Measurements from ENCODE around the genes SDHC, FCGR3A, FCRLB, DUSP12, ATF6 and RGS5.

GRCh38 chr1:161314059-161315428, at the start of gene SDHC:
Gene SDHC (plus strand): TSS chr1:161314381.
- PRO-cap: bidirectional peak, plus-strand start at chr1:161314381, minus-strand start at chr1:161314267; bidirectional peak, plus-strand start at chr1:161314875, minus-strand start at chr1:161314848
- CAGE, long polyA plus RNA: start-site peak on the plus strand at chr1:161314387-161314399, 32 and 33 reads in 2 replicates

DNA sequence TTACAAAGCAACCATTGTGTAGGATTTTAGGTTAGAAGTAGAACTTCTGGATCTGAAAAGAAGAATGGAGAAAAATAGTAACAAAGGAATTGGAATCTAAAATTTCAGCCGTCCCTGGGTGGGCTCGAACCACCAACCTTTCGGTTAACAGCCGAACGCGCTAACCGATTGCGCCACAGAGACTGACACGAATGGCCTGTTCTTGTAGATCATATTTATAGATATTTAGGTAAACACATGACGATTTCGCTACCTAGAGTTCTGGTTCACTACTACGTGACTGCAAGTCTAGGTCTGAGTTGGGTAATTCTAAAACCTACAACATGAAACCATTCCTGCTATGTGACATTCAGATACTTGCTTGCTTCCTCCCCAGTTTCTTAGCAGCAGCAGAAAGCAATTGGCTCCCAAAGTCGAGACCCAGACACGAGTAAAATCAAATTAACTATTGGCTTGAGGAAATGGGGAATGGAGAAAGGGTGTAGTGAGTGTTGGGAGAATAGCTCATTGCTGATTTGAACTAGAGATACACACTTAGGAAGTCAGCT, 60.4 kb upstream of the CFAP126 start:
- PRO-cap: unidirectional peak, minus-strand start at position 189 of the sequence
- CAGE, long polyA plus RNA: no peak

GRCh38 chr1:161511309-161511785, 6.1 kb downstream of the FCGR2A start:
- PRO-cap: no peak
- CAGE, long polyA plus RNA: no peak

GRCh38 chr1:161513030-161514159, 8.1 kb downstream of the FCGR2A start:
- PRO-cap: no peak
- CAGE, long polyA plus RNA: no peak

GRCh38 chr1:161549469-161550383, at the start of gene FCGR3A:
Gene FCGR3A (minus strand): TSS chr1:161549818.
- PRO-cap: no peak
- CAGE, long polyA plus RNA: no peak

- PRO-cap: no peak
- CAGE, long polyA plus RNA: no peak
Measured at GRCh38 chr1:161721263-161722364, at the start of gene FCRLB. Gene FCRLB (plus strand): TSS chr1:161721544.

- PRO-cap: bidirectional peak, plus-strand start at chr1:161749802, minus-strand start at chr1:161749825
- CAGE, long polyA plus RNA: start-site peak on the plus strand at chr1:161749768-161749822, 228 and 288 reads in 2 replicates
Measured at GRCh38 chr1:161749262-161749908, at the start of gene DUSP12. Gene DUSP12 (plus strand): TSS chr1:161749786.

- PRO-cap: bidirectional peak, plus-strand start at chr1:161766324, minus-strand start at chr1:161766147; bidirectional peak, plus-strand start at chr1:161766517, minus-strand start at chr1:161766488; bidirectional peak, plus-strand start at chr1:161766743, minus-strand start at chr1:161766742
- CAGE, long polyA plus RNA: start-site peak on the plus strand at chr1:161766319-161766358, 290 and 109 reads in 2 replicates
Measured at GRCh38 chr1:161765907-161767072, at the start of gene ATF6. Gene ATF6 (plus strand): TSS chr1:161766320.

- PRO-cap: no peak
- CAGE, long polyA plus RNA: no peak
Measured at GRCh38 chr1:161801918-161802269, 35.8 kb downstream of the ATF6 start.

- PRO-cap: no peak
- CAGE, long polyA plus RNA: no peak
Measured at GRCh38 chr1:161821212-161822259, 55.4 kb downstream of the ATF6 start.

DNA sequence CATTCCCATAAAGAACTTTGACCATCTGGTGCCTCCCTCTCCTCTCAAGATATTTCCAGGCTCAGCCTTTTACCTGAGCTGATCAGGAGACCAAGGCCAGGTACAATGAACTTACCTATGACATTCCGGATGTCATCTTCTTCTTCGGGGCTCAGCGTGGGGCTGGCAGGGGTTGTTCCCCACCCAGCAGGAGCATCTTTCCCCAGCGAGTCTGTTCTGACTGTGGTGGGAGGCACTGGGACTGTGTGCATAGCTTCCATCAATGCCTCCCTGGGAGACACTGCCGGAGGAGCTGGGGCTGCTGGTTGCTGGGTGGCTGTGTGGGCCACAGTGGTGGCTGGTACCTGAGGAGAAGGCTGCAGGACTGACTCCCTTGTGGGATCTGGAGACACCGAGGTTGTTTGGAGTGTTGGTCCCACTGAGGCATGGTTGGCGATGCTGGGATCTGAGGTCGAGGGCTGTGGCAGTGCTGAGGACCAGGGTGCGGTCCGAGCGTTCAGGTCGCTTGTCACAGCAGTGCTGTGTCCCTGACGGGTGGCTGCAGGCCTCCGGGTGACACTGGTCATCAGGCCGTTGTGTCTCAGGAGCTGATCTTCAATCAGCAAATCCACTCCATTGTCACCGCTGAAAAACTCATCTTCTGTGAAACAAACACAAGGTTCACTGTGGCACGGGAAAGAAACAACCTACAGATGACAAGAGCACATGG, 25.8 kb downstream of the OLFML2B start:
- PRO-cap: no peak
- CAGE, long polyA plus RNA: no peak

GRCh38 chr1:162019649-162020556, 3.8 kb downstream of the OLFML2B start:
- PRO-cap: no peak
- CAGE, long polyA plus RNA: no peak

- PRO-cap: no peak
- CAGE, long polyA plus RNA: no peak
Measured at GRCh38 chr1:162070775-162071301, 1.3 kb downstream of the NOS1AP start.

DNA sequence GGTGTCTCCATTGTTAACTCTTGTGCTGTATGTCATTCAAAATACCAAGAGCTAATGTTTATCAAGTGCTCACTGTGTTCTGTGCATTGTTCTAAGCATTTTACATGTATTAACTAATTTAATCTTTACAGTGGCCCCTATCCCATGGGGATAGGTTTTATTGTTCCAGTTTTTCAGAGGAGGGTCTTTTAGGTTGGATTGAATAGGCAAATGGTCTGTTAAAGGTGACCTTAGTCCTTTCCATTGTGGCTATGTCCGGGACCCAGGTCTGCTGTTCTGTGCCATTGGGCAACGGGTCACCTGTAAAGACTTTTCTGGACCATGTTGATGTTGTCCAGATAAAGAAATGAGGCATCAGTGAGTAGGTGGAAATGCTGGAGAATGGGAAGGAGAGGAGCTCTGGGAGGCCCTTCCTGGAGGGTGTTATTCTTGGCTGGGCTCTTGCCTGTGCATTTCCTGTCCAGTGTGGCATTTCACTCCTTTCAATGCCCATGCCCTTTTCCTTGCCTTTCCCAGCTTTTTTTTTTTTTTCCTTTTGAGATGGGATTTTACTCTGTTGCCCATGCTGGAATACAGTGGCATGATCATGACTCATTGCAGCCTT, 11.6 kb downstream of the NOS1AP start:
- PRO-cap: no peak
- CAGE, long polyA plus RNA: no peak

DNA sequence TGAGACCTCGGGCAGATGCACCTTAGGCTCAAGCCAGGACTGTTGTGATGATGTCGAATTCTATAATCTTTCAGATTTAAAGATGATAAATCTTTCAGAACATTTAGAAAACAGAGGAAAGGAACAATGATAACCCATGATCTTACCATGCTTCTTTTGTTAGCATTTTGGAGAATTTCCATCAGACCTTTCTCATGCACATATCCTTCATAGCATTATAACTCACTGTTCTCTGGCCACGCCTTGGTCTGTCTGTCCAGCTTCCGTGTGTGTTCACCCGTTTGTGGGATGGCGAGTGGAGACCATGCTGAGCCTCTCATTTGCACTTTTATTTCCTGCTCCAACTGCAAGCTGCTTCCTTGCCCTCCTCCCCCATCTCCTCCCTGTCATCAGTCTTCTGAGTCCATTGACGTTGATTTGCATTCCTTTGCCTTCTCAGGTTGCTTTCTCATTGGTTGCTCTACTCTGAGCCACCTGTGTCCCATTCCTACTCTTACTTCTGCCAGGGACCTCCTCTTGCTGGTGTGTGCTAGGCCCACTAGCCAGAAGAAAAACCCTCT, 146.3 kb downstream of the NOS1AP start:
- PRO-cap: no peak
- CAGE, long polyA plus RNA: no peak

GRCh38 chr1:162365233-162366107, 11.2 kb downstream of the SPATA46 start:
- PRO-cap: no peak
- CAGE, long polyA plus RNA: no peak

DNA sequence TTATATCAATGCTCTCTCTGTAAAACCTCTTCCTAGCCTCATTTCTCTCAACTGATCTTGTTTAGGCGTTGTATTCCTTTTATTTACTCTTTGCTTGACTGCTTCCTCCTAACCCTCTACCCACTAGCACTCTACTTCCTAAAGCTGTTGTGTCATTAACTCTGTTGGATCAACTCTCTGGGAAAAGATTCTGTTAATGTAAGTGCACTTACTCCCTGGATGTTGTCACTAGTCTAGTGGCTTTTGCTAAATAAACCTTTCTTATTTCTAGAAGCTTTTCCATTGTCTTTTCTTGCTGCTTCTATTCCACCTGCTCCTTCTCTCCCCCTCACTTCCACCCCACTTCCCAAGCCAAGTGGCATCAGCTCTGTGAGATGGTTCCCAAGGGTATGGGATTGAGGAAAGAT, 6.4 kb downstream of the SPATA46 start:
- PRO-cap: no peak
- CAGE, long polyA plus RNA: no peak

- PRO-cap: no peak
- CAGE, long polyA plus RNA: no peak
Measured at GRCh38 chr1:162523221-162524291, 25.9 kb downstream of the UHMK1 start.

GRCh38 chr1:163202771-163203567, at the start of gene RGS5:
Gene RGS5 (minus strand): TSS chr1:163202916.
- PRO-cap: no peak
- CAGE, long polyA plus RNA: no peak

- PRO-cap: no peak
- CAGE, long polyA plus RNA: no peak
Measured at GRCh38 chr1:164563288-164563855, 4.4 kb downstream of the PBX1 start.

All from B cell (primary cell).